Ascending aorta (tissue), 1 donor: ENCODE measurements around a stretch of chr1.

DNA sequence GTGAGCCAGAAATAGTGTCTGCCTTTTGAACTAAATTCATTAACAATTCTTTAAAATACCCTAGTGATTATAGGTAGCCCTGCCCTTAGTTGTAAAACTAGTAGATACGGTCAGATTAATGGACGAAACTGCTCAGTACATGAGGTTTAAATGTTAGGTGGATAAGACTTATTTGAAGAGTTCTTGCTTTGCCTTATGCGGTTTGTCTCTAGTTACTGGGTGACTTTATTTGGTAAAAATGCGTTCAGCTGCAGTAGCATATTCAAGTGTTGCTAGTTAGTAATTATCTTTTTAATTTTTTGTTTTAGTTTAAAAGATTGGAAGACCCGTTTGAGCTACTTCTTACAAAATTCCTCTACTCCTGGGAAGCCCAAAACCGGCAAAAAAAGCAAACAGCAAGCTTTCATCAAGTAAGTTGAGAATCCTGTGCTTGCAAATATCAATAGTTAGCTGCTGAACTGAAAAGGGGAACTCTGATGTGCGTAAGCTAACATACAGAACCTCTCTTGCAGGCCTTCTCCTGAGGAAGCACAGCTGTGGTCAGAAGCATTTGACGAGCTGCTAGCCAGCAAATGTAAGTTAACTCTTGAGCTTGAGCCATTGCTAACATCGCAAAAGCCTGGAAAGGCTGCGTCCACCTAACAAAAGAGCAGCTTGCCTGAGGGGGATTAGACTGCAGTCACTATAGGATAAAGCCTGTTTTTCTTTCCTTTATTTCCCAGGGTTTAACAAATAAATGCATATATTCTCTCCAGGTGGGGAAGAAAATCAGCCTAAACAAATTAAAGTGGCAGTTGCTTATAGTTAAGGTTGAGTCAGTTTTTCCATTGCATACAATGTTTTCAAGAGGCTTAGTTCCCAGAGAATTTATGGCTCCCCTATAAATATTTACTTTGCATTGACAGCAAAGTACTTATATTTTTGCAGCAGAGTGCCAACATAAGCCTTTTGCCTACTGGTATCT, 1.3 kb downstream of the RGS2 start:
- PRO-cap: no peak

- PRO-cap: no peak
Measured at GRCh38 chr1:192810822-192811460, 2.1 kb downstream of the RGS2 start.

DNA sequence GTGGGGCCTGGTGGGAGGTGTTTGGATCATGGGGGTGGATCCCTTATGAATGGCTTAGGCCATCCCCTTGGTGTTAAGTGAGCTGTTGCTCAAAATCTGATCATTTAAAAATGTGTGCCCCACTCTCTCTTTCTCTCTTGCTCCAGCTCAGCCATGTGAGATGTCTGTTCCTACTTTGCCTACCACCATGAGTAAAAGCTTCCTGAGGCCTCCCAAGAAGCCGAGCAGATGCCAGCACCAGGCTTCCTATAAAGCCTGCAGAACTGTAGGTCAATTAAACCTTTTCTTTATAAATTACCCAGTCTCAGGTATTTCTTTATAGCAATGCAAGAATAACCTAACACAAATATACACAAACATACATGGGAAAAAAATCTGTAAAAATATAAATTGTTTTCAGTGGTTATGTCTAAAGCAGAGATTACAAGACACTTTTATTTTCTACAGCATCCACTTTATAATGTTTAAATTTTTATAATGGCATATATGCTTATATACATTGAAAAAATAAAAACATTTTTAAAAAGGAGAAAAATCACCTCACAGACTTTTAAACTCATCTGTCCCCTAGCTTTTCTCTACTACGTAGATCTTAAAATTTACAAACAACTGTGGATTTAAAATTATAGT, 13.7 kb downstream of the UCHL5 start:
- PRO-cap: no peak

DNA sequence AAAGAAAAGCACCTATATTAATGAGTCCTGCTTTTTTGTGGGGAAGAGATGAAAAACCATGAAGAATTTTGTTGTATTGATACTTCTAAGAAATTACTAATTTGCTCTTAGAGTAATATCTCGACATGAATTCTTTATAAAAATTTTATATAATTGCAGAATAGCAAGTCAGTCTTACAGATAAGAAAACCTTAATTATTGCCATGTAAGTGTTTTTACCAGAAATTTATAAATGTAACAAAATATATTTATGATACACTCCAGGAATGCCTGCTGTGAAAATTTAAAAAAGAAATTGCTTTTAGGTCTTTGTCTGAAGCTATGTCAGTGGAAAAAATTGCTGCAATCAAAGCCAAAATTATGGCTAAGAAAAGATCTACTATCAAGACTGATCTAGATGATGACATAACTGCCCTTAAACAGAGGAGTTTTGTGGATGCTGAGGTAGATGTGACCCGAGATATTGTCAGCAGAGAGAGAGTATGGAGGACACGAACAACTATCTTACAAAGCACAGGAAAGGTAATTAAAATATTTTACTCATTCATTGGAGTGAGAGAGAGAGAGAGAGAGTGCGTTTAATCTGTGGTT, 19.8 kb downstream of the CDC73 start:
- PRO-cap: no peak

GRCh38 chr1:194547881-194548226, 1361.4 kb upstream of the B3GALT2 start:
- PRO-cap: no peak

DNA sequence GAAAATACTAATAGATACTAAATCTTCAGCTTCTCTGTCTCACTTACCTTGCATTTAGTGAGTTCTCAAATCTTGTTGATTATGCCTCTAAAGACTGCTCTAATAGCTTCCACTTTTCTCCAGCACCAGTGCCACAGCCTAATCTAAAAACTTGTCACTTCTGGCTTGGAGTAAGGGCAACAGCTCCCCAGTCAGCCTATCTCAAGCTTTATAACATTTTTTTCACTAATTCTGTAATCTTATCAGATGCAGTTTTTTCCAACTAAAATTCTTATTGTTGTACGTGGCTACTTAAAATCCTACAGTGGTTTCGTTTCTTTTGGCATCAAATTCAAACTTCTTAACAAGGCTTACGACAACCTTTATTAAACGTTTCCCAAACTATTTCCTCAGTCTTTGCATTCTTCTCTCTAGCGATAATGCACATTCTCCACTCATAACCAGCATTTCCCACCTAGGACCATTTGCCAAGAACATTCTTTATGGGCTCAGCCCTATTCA, 204.1 kb downstream of the KCNT2 start:
- PRO-cap: no peak

DNA sequence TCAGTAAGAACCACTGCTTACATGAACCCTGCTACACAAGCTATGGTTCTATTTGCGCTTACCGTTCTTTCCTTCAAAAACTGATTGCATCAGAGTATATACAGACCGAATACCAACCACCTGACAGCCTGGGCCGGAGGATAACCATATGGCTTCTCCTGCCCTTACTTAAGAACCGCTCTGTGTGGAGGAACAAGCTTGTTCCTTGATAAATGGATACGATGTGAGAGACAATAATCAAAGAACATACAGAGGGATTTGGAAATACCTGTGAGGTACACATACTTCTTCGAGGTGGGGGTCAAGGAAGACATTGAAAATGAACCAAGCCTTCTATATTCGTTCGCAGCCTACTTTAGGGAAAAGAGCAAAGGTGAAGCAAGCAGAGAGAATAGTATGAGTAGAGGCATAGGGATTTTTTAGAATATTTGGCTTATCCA, 1.2 kb upstream of the KCNT2 start:
- PRO-cap: no peak

DNA sequence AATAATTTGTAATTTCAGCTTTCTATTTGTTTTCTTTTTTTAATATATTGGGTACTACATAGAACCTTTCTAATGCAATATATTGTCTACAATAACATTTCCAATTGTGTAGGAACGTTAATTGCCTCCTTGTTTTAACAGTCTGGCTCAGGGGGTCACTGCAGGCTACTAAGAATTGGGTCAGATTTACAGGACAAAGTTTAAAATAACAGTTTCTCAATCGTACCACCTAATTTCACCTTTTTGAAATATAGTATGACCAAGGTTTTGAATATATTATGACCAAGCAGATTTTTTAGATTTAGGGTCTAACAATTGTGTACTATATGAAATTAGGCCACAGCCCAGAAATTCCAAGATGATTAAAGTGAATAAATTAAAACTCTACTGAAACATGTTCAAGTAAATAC, 2.5 kb downstream of the CFH start:
- PRO-cap: no peak

GRCh38 chr1:196773803-196774064, 906 bp upstream of the CFHR3 start:
- PRO-cap: no peak

DNA sequence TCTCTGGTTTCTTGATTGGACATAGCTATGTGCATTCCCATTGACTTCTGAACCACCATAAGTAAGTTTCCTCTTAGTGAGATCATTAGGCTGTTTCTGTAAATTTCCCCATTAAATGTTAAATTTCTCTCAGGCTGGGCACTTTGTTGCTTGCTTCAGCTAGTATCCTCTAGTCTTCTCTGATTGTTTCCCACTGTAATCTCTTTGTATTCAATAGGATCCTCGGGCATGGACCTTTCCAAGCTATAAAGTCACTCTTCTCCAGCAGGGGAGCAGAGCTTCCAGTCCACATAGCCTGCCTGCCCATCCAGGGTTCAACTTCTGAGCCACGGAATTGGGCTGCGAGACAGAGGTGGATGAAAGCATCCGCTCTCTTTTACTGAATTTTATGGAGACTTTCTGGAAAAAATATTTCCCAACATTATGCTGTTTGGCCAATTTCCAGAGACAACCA, 1.2 kb upstream of the CFHR5 start:
- PRO-cap: no peak

DNA sequence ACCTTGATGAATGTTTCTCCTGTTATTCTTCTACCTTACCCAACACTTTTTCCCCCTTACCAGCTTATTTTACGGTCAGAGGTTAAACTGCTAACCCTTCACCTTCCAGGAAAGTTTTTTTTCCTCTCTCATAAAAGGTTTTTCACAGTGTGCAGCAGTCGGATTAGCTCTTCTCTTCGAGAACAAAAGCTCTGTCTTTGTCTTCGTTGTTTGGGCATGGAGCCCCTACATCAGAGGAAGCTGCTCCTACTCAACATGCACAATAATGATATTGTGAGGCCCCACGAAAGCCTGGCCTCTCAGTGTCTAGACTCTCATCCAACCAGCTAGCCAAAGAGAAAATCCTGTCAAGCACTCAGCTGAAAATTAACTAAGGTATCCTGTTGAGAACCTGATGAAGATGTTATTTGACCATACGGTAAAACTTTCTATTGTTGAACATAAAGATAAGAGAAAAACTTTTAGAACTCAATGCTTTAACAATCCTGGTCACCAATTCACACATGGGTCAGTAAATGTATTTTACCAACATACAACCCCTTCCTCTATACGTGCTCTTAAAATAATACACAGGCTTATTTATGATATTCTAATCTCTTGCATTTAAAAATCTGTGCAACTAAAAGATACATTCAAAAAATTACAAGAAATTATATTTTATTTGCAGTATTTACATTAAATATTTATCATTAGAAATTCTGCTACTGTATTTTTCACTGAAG, 41.8 kb downstream of the DENND1B start:
- PRO-cap: no peak

- PRO-cap: bidirectional peak, plus-strand start at chr1:198157739, minus-strand start at chr1:198157612
Measured at GRCh38 chr1:198157511-198157920, 718 bp downstream of the NEK7 start.

DNA sequence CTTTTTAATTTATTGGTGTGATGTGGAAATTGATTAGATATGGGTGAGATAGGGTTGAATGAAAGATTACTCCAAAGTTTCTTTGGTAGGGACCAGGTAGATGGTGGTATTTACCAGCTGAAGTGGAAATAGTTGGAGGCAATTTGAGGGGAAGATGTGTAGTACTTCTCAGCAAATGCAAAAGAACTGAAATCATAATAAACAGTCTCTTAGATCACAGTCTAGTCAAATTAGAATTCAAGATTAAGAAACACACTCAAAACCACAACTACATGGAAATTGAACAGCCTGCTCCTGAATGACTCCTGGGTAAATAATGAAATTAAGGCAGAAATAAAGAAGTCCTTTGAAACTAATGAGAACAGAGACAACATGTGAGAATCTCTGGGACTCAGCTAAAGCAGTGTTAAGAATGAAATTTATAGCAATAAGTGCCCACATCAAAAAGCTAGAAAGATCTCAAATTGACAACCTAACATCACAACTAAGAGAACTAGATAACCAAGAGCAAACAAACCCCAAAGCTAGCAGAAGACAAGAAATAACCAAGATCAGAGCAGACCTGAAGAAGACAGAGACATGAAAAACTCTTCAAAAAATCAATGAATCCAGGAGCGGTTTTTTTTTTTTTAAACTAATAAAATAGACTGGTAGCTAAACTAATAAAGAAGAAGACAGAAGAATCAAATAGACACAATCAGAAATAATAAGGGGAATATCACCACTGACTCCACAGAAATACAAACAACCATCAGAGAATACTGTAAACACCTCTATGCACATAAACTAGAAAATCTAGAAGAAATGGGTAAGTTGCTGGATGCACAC, 35.8 kb downstream of the NEK7 start:
- PRO-cap: no peak

DNA sequence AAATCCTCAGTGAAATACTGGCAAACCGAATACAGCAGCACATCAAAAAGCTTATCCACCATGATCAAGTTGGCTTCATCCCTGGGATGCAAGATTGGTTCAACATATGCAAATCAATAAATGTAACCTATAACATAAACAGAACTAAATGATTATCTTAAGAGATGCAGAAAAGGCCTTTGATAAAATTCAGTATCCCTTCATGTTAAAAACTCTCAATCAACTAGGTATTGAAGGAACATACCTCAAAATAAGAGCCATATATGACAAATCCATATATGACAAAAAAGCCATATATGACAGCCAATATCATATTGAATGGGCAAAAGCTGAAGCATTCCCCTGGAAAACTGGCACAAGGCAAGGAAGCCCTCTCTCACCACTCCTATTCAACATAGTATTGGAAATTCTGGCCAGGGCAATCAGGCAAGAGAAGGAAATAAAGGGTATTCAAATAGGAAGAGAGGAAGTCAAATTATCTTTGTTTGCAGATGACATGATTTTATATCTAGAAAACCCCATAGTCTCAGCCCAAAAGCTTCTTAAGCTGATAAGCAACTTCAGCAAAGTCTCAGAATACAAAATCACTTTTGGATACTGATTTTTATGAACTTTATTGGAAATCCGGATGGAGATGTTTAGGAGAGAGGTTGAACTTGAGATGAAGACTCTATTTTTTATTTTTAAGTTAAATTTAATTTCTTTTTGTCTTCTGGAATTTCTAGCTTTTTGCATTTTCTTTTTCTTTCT, 36.9 kb downstream of the NEK7 start:
- PRO-cap: no peak

DNA sequence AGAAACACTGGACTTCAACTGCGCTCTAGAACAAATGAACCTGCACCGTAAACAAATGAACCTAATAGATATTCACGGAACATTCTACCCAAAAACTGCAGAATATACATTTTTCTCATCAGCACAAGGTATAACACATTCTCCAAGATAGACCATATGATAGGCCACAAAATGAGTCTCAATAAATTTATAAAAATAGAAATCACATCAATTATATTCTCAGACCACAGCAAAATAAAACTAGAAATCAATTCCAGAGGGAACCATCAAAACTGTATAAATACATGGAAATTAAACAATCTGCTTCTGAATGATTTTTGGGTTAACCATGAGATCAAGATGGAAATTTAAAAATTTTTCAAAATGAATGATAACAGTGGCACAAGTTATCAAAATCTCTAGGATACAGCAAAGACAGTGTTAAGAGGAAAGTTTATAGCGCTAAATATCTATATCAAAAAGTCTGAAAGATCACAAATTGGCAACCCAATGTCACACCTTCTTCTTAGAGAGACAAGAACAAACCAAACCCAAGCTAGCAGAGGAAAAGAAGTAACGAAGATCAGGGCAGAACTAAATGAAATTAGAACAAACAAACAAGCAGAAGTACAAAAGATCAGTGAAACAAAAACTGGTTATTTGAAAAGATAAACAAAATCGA, 59.3 kb downstream of the NEK7 start:
- PRO-cap: no peak

- PRO-cap: no peak
Measured at GRCh38 chr1:198222653-198223446, 66.1 kb downstream of the NEK7 start.

GRCh38 chr1:198443180-198443908, 97.1 kb downstream of the ATP6V1G3 start:
- PRO-cap: no peak

DNA sequence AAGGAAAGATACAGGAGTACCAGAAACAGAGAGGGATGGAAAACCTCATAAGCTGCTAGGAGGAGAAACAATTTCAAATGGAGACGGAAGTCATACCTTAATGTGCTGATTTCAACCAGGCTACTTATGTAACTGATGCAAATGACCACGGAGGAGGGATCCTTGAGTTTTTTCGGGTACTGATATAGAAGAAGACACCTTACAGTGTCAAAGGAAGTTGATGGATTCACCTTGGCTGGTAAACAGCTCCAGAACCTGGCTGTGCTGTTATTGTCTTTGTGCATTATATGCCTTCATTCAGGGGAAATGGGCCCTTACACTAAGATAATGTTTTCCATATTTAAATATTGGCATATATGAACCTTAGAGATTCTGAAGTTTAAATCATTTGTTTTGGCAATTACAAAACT, 19.0 kb upstream of the PTPRC start:
- PRO-cap: no peak

- PRO-cap: no peak
Measured at GRCh38 chr1:198641315-198642090, 2.7 kb downstream of the PTPRC start.

DNA sequence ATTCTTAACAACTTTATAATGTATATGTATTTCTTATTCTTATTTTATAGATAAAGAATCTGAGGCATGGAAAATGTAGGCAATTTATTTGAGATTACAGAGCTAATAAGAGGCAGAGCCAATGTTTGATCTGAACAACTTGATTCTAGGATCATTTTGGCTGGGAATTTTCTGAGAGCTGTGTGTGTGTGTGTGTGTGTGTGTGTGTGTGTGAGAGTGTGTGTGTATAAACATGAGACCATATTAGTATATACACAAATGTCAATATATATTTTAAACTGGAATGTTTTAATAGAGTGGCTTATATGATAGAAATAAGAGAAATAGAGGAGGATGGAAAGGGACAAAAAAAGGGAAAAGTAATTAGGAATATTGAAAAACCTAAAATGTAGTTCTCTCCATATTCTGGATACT, 23.4 kb downstream of the PTPRC start:
- PRO-cap: no peak